ENCODE results near the genes RPS15 and MEX3D.

DNA sequence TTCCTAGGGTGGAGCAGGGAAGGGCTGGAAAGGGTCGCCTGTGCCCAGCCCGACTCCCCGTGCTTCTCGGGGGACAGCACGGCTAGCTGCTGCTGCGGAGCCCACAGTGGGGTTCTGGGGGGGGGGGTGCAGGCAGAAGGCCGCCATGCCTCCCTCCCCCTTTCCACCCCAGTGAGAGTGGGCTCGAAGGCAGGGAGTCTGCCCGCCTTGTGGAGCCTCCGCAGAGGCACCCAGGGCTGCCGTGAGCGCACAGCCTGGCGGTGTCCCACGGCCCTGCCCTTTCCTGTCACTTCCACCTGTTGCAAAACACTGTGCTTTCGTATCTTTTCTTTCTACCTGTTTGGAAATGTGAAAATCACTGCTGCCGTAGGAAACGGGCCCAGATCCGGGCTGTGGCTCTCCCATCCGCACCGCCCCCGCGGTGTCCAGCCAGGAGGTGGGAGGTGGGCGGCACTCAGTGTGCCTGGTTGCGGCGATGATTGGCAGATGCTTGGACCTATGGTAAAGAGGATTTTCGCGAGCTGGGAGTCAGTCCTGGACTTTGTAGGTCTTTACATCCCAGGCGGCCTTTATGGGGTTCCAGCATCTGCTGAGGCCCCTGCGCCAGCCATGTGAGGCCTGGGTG lies 5.9 kb downstream of the STK11 start:
- RRBS: no CpG with 5 or more reads among the region's 29 CpGs

- RRBS: no CpG with 5 or more reads among the region's 26 CpGs
These were observed 15.9 kb downstream of the STK11 start for GRCh38 chr19:1221437-1222010.

DNA sequence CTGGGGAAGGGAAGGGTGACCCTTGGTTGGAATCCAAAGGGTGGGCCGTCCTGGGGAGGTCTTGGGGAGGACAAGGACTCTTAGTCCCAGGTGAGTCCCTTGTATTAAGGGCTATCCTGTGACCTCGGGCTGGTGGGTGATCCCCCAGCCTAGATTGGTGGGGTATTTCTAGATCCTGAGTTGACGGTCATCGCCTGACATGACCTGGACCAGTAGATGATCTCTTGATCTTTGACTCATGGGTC lies 6.0 kb downstream of the MIDN start:
- RRBS: no CpG with 5 or more reads among the region's 4 CpGs

GRCh38 chr19:1331555-1332234 lies 23.1 kb upstream of the PWWP3A start:
- RRBS: 66% methylated on average over 2 of the region's 27 CpGs

DNA sequence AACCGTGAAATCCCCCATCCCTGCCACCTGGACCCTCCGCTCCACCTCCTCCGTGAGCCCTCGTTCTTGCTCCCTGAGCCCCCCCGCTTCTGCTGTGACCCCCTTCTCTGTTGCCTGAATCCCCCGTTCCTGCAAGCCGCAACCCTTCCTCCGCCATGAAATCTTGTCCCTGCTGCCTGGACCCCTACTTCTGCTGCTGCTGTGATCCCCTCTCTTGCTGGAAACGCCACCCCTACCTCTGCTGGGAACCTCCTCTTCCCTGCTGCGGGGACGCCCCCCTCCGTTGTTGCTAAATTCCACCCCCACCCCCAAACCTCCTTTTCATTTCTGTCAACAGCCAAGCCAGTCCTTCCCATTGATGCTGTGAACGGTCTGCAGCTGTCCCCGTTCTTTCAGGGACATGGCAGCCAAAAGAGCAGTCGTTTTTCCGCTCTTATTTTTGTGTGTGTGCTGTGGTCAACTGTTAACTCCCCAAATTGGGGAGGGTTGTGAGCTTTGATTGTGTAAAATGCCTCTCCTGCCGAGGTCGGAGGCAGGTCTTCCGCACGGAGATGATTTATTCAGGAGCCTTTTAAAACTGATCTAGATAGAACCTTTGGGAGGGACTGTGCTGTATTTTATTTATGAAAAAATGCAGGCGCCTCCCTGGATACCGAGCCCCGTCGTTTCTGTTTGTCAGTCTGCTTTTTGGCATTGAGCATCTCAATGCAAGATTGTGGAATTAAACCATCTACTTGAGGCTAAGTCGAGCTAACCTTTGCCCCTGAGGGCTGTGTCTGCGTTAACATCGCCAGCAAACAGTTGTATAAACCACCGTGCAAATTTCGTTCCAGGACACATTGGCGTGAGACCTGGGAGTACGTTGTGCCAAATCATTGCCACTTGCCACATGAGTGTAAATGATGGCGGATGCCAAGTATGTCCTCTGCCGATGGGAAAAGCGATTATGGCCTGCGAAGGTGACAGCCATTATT lies 1.0 kb downstream of the PWWP3A start:
- RRBS: no CpG with 5 or more reads among the region's 35 CpGs

GRCh38 chr19:1370524-1371302 lies 13.0 kb upstream of the NDUFS7 start:
- RRBS: 95% methylated on average over 6 of the region's 54 CpGs

GRCh38 chr19:1387653-1388347 lies 4.1 kb downstream of the NDUFS7 start:
- RRBS: 95% methylated on average over 3 of the region's 31 CpGs

GRCh38 chr19:1394638-1395369 lies 6.5 kb downstream of the GAMT start:
- RRBS: 89% methylated on average over 16 of the region's 36 CpGs

GRCh38 chr19:1396839-1397692 lies 4.3 kb downstream of the GAMT start:
- RRBS: 87% methylated on average over 15 of the region's 40 CpGs

DNA sequence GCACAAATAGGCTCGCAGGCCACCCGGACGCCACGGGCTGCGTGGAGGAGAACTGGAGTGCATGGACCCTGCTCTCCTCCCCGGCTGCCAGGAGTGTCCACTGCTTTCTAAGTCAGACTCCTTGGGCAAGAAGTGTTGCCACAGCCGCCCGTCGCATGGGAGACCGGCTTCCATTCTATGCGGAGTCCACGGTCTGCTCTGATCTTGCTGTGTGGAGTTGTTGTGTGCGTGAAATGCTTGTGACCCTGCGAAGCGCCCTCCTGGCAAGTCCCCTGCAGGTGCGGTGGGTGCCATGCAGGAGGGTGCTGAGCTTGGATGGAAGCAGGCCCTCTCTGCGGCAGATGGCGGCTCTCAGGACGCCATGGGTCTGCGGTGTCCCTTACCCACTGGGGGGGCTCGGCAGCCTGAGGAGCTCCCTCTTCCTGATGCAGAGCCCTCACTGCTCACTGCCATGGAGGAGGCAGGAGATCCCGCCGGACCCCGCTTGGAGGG lies 2.1 kb downstream of the DAZAP1 start:
- RRBS: 19% methylated on average over 9 of the region's 24 CpGs

DNA sequence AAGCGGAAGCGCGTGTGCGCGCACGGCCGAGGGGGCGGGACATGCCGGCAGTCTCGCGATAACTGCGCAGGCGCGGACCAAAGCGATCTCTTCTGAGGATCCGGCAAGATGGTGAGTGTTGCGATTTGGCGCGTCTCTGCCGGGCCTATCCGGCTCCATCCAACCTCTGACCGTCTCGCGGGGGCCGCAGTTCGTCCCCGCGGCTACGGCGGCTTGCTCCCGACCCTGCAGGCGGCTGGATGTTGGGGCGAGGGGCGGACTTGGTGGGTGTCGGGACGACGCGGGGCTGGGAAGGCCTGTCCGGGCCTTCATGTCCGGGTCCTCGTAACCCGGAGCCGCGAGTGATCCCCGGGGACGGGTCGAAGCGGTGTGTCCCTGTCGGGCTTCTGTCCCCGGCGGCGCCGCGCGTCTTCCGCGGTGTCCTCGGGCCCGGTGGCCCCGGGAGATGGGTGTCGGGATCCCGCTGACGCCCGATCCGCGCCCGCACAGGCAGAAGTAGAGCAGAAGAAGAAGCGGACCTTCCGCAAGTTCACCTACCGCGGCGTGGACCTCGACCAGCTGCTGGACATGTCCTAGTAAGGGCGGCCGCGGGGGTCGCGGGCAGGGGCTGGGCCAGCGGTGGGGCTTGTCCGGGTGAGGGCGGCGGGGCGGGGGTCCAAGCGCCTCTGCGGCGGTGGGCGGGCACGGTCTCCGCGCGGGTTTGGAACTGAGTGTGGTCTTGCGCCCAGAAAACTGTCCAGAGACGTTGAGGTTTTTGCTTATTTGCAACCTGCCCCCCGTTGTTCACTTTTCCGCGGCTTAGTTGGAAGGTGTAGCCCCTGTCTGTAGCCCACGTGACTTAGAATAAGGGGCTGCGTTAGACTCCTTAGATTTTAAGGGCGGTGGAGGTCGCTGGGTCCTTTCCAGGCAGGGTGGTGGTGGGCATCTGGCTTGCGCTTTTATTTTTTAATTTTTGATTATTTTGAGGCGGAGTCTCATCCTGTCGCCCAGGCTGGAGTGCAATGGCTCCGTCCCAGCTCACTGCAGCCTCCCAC lies at the start of gene RPS15:
RPS15 (plus strand) TSS at position 79 of the 1,034 bp plus-strand sequence.
- RRBS: under 1% methylated on average over 35 of the region's 104 CpGs

- RRBS: 2% methylated on average over 38 of the region's 132 CpGs
These were observed 4.0 kb upstream of the APC2 start for GRCh38 chr19:1445566-1446698.

DNA sequence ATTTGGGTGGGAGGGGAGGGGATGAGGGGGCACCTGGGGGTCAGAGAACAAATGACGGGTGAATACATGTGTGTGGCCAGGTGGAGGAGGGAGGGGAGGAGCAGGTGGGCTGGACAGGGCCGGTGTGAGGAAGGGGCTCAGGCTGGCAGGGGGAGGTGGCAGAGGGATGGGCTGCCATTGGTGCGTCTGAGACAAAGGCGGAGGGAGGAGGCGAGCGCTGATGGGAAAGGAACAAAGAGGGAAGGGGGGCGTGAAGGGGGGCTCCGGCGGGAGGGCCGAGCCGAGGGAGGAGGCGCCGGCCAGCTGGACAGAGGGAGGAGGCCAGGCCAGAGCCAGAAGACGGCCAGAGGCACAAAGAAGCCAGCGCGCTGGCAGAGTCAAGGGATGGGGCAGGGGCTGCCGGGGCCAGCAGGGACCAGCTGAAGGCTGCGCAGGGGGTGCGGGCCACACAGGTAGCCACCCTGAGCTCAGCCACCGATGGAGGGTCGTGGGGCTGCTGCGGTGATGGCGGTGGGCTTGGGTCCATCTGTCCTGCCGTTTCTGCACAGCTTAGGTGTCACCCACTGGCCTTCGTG lies 2.0 kb downstream of the APC2 start:
- RRBS: 44% methylated on average over 3 of the region's 25 CpGs

GRCh38 chr19:1471148-1471998 lies 7.6 kb downstream of the C19orf25 start:
- RRBS: no CpG with 5 or more reads among the region's 37 CpGs

GRCh38 chr19:1567724-1568783 lies at the start of gene MEX3D:
Gene MEX3D, minus strand, starts transcription at chr19:1568325.
- RRBS: under 1% methylated on average over 71 of the region's 175 CpGs

- RRBS: no CpG with 5 or more reads among the region's 21 CpGs
These were observed 2.1 kb downstream of the TCF3 start for GRCh38 chr19:1650085-1650982.

DNA sequence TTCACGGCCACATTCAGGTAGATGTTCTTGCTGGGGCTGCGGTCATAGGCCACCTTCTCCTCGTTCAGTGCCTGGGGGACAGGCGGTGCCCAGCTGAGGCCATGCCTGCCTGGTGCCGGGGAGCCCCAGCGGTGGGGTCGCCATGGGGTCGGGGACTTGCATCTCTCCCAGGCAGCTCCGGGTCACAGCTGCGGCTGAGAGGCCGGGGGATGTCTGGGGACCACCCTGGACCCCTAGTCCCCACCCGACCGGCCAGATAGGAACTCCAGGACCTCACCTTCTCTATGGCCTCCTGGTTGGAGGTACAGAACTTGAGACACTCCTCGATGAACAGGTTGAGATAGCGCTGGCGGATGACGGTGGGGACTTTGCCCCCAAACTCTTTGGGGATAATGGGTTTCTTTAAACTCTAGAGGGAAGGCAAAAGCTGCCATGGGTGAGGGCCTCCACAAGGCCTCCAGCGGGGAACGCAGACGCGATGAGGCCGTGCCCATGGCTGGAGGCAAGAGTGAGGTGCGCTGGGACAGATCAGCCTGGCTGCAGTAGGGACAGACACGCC lies 8.0 kb upstream of the ATP8B3 start:
- RRBS: 94% methylated on average over 5 of the region's 24 CpGs

- RRBS: no CpG with 5 or more reads among the region's 9 CpGs
These were observed 14.5 kb upstream of the ATP8B3 start for GRCh38 chr19:1826594-1826864.

- RRBS: no CpG with 5 or more reads among the region's 24 CpGs
These were observed 17.5 kb downstream of the REXO1 start for GRCh38 chr19:1830572-1831324.

- RRBS: no CpG with 5 or more reads among the region's 25 CpGs
These were observed 3.4 kb downstream of the KLF16 start for GRCh38 chr19:1859872-1860408.